Epithelial cell of proximal tubule (primary cell): ENCODE measurements around a stretch of chr18.

GRCh38 chr18:13744792-13745594 is 18.5 kb downstream of the RNMT start:
- RAMPAGE, long total RNA: no peak
- RRBS: no CpG with 5 or more reads among the region's 8 CpGs

GRCh38 chr18:14222506-14223192 is 90.4 kb upstream of the ZNF519 start:
- RAMPAGE, long total RNA: no peak
- RRBS: no CpG with 5 or more reads among the region's 24 CpGs

DNA sequence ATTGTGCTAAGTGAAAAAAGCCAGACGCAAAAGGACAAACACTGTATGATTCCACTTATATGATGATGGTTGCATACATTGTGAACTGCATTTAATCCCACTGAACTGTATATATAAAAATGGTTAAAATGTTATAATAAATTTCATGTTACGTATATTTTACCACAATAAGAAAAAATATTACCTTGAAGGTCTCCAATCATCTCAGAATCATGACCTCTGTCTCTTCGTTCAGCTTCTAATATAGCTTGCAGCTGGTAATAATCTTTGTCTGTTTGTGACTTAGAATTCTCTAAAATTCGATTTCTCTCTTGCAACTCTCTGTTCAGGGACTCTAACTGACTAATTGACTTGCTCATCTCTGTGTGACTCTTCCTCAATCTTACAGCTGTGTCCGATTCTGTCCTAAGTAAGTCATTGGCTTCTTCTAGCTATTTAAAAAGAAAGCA is 105.4 kb downstream of the ROCK1 start:
- RAMPAGE, long total RNA: no peak
- RRBS: no CpG with 5 or more reads among the region's 5 CpGs

GRCh38 chr18:21108409-21109549 is 2.8 kb downstream of the ROCK1 start:
- RAMPAGE, long total RNA: no peak
- RRBS: no CpG with 5 or more reads among the region's 6 CpGs

DNA sequence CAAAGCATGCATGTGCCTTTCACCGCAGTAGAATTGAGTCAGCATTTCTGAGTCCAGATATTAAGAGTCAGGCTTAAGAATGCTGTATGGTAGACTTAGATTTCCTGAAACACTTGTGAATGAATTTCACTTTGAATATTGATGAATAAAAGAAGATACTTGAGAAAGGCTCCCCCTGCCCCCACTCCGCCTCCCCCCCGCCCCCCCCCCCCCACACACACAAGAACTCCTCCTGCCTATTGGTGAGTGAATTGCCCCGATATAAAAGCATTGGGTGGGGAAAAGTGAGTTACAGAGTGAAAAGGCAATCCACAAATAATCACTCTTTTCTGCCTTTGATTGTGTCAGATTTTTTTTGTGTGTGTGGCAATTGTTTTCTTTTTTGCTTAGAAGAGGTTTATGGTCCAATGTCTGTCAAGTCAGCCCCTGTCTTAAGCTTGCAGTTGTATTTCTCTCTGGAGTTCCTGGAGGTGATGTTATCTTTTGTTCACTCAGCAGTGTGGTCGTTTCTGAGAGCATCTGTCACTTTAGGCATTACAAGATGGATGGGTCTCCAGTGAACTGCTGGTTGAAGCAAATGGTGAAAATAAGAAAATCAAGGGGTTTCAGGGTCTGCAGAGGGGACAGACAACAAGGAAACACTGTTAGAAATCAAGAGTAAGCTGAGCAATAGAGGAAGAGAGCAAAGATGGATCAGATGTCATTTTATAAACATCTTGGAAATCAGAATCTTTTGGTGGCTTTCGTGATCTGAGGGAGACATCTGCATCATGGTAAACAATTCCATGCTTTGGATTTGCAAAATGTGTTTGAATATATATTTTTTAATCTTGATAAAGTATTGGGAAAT is 121.3 kb downstream of the GREB1L start:
- RAMPAGE, long total RNA: no peak
- RRBS: no CpG with 5 or more reads among the region's 6 CpGs

DNA sequence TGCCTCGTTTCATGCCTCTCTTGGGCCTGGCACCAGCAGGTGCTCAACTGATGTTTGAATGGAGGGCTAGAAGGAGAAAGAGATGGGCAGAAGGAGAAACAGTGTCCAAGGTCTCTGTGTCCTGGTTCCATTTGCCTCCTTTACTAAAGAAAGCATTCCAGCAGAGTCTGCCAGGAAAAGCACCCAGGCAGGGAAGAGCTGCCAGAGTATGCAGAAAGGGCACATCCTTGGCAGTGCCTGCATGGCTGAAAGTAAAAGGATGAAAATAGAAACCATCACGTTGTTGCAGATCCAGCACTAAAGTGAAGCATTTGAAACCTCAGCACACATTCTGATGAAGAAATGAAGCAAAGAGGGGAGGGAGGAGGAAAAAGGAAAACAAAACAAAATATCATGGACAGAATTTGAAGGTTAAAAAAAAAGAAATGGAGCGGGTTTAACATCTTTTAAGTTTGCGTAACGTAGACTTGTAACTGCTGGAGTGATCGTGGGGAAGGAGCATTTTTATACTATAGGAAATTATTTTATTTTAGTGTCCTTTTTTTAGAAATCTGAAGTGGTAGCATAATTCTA is 142.1 kb downstream of the ESCO1 start:
- RAMPAGE, long total RNA: no peak
- RRBS: no CpG with 5 or more reads among the region's 6 CpGs

DNA sequence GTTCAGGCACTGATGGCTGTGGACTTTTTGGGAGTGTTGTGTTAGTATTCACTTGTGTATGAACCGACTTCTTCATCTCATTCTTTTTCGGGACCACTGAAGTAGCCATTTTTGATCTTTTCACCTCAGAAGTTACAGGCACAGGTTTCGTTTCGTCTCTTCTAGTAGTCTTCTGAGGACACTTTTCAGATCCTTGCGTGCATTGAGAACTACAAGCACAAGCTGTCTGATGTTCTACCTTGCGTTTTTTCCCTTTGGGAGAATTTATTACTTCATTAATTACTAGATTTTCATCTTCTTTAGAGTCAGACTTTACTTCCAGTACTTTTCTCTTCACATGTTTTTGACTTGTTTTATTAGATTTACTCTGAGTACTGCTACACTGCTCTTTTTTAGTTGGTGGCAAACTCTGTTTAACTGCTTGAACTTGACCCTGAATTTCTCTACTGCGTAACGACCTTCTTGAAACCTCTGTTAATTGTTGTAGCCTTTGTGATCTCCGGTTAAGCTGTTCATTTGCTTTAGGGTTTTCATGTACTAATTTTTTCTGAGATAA is 26.4 kb downstream of the ESCO1 start:
- RAMPAGE, long total RNA: no peak
- RRBS: no CpG with 5 or more reads among the region's 9 CpGs

DNA sequence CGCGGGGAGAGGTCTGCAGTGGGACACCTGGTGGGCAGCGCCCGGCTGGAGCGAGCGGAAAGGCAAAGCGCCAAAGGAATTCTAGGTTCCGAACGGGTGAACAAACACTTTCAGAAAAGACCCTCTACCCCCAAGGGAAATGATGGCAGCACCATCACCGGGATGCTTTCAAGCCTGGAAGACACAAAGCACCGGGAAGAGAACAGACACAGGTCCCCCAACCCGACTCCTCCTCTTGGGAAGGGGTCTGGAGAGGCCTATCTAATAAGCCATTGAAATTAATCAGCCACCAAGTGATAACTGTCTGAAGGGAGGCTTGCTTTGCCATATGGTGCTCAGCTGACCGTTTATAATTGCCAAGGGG is 1.3 kb downstream of the MIB1 start:
- RAMPAGE, long total RNA: no peak
- RRBS: 2% methylated on average over 5 of the region's 13 CpGs

DNA sequence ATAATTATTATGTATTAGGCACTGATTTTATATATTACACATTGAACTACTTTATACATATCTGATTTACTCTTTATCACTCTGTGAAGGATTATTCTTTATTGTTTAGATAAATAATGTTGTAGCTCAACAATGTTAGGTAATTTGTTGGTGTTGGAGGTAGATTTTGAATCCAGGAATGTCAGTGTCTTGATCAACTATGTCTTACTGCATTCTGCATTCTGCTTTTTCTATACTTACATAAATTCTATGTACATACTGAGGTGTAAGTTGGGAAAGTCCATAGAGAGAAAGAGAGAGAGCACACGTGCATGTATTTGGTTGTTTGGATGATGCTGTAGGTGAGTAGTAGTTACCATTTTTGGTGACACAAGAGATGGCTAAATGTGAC is 111.4 kb downstream of the MIB1 start:
- RAMPAGE, long total RNA: no peak
- RRBS: no CpG with 5 or more reads among the region's 1 CpG

DNA sequence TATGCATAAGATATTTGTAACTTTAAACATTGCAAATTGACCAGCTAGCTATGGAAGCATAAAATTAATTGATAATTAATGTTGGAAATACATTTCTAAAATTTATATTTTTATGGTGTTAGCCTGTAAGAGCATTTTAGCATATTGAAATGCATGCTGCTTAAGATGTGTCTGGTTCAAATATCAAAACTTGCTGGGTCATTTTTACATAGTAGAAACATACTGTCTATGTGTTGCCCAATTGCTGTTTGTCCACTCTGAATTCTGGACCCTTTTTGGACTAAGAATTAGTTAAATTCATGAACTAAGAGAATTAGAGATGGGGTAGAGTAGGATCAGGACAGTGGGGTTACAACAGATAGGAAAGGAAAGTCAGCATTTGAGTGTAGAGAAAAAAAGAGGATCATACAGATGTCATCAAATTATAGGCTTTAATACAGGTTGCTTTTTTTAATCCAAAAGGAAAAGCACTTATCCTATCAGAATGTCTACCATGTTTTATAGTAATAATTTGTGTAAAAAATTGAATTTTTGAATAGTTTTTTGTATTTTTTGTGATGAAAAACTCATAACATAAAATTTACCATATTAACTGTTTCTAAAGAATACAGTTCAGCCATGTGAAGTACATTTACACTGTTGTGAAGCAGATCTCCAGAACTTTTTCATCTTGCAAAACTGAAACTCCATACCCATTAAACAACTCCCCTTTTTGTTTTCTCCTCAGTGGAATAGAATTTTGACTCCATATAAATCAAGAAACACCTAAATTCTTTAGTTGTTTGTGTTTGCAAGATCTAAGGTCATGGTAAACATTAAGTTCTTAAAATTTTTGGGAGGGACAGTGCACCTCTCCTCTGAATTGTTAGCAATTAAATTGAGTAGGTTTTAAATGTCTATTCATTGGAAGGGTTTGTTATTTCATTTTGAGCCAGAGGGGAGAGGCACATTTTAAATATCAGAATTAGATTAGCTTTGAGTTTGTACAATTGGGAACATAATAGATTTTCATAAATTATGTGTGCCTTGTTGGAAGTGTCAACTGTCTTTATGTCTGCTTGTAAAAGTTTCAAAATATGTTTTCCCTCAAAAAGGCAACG is 127.3 kb downstream of the MIB1 start:
- RAMPAGE, long total RNA: no peak
- RRBS: no CpG with 5 or more reads among the region's 1 CpG

DNA sequence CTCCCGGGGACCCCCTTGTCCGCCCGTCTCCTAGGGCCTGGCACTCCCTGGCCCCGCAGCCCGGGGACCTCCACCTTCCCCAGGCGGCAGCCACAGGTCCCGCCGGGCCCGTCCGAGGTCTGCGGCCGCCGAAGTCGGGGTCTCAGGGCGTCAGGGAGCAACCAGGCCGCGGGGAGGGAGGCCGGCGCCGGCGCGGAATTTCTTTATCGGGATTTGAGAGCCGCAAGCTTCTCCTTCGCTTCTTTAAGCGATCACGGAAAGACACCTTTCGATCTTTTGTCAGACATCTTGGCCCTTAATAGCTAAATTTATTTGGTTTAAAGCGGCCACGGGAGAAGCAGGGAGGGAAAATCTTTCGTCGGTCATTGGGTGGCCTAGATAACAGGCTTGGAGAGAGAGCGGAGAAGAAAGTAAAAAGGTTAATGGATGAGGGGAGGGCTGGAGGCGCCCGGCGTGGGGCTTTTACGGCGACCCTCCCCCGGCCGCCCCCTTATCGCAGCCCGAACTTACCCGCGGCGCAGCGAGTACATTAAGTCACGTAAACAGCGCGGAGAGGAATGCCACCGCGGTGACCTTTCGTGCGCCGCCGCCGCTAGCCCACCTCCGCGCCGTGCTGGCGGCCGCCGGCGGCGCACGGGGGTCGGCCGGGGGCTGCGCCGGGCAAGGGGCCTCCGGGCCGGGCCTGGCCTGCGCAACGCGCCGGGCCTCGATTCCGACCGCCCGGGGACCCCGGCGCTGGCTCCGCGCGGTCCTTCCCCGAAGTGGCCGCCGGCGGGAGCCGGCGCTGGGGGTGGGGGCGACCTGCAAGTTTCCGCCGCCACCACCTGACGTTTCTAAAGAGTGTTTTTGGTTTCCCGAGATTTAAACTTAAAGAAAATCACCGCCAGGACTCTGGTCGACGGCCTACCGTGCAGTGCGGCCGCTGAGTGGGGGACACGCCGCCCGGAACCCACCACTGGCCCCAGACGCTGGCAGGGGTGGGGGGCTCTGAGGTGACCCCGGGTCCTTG is 4.1 kb upstream of the GATA6 start:
- RAMPAGE, long total RNA: no peak
- RRBS: 9% methylated on average over 29 of the region's 106 CpGs

DNA sequence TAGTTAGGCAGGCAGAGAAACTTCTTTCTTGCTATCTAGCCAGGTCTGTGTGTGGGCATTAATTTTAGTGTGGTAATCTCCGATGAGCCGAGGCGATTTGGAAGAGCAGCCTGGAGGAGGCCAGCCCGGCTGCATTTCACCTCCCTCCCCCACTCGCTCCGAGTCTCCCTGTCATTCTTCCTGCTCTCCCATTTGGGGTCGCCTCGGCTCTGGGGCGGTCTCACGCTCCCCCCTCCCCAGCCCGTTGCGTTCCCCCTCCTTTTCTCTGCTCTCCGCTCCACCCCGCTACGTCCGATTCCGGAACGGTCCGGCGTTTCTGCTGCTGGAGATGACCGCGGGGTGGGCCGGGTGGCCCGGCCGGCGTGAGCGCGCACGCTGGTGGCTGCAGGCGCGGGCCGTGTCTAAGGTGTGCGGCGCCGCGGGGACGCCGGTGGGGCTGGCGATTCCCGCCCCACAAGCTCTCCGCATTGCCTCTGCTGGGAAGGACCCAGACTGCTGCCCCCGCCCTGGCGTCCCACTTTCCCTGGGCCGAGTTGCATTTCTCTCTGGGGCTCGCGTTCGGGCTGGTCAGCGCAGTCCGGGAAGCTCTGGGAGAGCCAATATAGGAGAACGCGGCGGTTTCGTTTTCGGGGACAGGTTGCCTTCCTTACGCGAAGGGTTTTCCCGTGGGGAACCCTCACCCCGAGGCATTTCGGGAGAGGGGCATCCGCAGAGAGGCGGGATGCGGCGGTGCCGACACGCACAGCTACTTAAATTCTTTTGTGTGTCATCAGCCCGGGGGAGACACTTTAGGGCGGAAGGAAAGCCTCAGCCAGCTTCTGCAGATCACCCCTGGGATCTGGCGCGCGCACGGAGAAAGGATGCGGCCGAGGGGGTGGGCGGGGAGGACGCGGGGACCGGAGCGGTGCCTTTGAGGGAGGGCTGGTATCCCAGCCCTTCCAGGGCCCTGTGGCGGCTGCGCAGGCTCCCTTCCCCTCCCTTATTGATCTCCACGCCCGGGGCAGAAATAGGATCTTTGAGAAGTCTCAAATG is 879 bp downstream of the GATA6 start:
- RAMPAGE, long total RNA: no peak
- RRBS: 3% methylated on average over 22 of the region's 82 CpGs

DNA sequence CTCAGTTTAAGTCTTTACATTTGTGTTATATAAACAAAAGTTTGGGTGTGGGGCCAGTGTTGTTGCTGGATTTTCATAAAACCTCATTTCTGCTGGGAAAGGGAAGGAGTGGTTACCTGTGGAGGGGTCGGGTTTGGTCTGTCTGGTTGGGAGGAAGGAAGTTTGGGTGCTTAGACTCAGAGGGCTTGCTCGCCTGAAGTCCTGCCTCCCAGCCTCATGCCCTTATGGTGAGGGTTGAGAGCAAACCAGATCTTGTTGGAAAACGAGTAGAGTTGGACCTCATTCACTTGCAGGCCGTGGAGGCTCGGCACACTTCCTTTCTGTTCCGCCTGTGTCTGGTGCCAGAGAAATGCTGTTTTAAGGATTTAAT is 29.5 kb downstream of the GATA6 start:
- RAMPAGE, long total RNA: no peak
- RRBS: no CpG with 5 or more reads among the region's 6 CpGs

- RAMPAGE, long total RNA: no peak
- RRBS: no CpG with 5 or more reads among the region's 8 CpGs
Observed at GRCh38 chr18:22282313-22283070, 113.1 kb downstream of the GATA6 start.

- RAMPAGE, long total RNA: no peak
- RRBS: no CpG with 5 or more reads among the region's 7 CpGs
Observed at GRCh38 chr18:22322010-22322576, 95.6 kb downstream of the CTAGE1 start.

GRCh38 chr18:22322603-22322985 is 95.1 kb downstream of the CTAGE1 start:
- RAMPAGE, long total RNA: no peak
- RRBS: 86% methylated on average over 3 of the region's 6 CpGs

DNA sequence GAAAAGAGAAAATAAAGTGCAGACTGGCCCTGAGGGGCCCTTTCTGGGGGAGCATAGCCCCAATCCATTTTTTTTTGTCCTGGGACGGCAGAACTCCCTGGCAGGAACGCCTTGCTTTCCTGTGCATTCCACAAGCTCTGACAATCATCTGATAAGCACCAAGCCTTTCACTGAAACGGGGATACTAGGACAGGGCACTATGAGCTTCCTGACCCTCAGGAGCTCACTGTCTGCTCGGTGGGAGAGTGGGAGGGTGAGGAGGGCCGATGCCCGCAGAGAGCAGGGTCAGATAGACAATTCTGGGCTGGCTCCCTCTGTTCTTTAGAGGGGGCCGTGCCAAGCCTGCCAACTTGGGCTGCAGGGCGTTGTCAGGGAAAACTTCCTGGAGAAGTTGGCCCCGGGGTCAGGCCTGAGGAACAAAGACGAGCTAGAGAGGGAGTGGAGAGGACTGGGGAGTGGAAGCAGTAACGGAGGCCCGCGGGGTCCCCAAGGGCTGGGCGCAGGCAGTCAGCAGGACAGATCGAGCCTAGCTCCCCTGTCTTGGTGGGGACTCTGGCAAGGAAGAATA is 82.0 kb downstream of the CTAGE1 start:
- RAMPAGE, long total RNA: no peak
- RRBS: no CpG with 5 or more reads among the region's 15 CpGs

DNA sequence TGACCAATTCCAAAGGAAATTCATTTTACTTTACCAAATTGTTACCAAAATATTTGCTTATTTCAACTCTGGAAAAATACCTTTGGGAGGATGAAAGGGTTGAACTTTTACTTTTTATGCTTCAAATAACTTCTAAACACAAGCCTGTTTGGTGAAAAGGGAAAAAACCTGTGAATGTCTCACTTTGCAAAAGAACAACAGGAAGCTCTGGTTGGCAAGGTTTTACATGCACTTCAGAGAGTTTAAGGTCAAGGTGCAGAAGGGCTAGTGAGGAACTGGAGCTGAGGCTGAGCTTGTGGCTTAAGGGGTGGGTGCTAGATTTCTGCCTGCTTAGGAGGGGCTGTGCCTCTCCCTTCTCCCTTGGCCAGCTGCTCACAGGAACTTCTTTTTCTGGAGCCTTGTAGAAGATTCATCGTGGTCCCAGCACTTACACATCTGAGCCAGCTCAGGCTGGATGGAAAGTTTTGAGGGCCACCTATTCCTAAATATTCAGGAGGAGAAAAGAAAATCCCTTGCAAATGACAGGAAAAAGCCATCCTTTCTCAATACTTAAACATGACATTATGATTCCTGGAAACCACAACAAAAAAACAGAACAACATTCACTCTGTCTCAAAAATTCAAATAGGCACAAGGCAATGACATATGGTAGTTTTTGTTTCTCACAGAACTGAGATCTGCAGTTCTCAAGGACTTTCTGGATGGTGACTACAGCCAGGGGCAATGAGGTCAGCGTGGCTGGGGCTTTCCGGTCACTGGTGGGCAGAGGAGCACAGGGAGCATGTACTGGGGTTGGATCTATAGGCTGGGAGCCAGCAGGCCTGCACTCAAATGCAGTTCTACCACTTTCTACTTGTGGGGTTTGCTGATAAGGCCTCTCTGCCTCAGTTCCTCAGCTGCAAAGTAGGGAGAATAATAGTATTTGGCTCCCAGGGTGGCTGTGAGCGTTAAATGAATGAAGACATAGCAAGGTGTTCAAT is 72.2 kb downstream of the CTAGE1 start:
- RAMPAGE, long total RNA: no peak
- RRBS: no CpG with 5 or more reads among the region's 4 CpGs

- RAMPAGE, long total RNA: no peak
- RRBS: no CpG with 5 or more reads among the region's 9 CpGs
Observed at GRCh38 chr18:22349555-22350103, 68.1 kb downstream of the CTAGE1 start.

DNA sequence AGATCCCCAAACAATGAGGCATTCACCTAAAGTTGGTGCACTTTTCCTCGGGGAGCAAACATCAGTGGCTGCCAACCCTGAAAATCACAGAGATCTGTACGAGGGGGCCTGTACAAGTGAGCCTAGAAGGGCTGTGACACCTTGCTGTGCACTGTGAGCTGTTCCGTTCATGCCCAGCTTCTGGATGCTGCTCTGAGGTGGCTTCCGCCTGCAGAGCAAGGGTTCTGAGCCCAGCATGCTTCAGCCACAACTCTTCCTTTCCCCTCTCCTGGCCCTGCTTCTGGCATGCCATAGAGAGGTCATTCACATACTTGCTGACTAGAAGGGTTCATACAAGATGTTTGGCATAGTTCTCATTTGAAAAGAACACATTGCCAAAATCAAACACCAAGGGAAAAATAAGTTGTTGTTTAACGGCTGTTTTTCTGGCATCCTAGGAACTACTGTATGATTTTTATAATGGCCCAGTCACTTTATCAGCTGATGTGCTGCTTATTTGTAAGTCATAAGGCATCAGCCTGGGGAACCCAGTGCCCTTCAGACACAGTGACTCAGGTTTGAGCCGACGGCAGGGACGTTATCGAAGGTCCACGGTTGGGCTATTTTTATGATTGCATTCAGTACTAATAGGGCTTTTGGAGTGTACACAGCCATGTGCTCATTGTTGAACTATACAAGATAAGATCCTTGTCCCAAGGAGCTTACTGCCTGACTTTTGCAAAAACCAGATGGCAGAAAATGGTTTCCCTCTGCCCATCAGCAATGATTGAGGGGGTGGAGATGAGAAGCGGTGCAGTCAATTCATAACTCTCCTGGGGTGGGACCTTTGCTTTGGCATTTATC is 53.9 kb upstream of the CTAGE1 start:
- RAMPAGE, long total RNA: no peak
- RRBS: no CpG with 5 or more reads among the region's 11 CpGs